Gastrocnemius medialis (tissue), 3 donors: Measurements from ENCODE around the genes C2orf15 and EIF5B.

GRCh38 chr2:96866201-96867459 lies 3.2 kb downstream of the SEMA4C start:
- PRO-cap = no peak
- RAMPAGE, long total RNA, 3 experiments = no peak in any of the 3 experiments

GRCh38 chr2:96906504-96907790 lies 37.1 kb upstream of the SEMA4C start:
- PRO-cap = unidirectional peak, minus-strand start at chr2:96907565
- RAMPAGE, long total RNA, 3 experiments = no peak in any of the 3 experiments

DNA sequence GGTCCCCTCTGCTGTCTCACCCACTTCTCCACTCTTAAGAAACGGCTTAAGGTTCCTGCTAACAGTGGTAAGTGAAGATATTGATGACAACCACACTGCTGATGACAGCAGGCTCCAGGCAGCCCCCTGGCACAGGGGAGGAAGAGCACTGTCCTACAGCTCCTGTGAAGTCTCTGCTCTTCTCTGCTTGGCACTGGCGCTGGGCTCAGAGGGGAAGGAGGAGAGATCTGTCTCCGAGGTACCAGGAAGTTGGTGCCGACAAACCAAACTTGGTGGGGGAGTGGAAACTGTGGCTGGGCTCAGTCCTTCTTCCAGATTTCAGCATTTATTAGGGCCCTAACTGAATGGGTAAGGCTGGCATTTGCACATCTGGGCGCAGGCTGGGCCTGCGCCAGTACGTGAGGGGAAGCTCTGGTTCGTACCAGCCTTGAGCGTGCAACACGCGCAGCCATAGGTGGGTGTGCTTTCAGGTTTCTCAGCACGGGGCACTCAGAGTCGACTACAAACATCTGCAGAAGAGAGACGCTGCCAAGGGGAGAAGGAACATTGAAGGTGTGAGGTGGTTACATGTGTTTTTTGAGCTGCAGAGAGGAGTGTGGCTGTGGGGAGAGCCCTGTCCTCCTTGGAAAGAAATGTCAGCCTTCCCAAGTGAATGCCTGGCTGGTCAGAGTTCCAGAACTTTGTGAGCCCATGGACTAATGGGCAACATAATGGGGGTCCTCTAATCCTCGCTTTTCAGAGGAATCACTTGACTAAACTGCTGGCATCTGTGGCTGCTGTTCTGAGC lies 55.0 kb upstream of the SEMA4C start:
- PRO-cap = no peak
- RAMPAGE, long total RNA, 3 experiments = no peak in any of the 3 experiments

DNA sequence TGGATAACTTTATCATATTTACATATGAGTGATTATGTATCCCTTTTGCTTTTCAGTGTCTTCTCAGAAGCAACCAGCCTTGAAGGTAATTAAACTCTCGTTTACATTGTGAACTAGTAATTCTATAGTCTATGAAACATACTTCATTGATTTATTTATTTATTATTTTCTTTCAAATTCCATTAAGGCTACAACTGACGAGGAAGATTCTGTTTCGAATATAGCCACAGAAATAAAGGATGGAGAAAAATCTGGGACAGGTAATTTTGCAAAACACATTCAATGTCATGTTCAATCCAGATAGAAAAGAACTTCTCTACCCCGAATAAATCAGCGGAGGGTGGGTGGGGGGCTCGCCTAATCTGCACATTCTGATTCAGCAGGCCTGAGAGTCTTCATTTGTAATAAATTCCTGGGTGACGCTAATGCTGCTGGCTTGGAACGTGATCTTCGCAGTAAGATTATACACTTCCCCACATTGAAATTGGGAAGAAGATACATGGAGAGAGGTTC lies 76.1 kb downstream of the ANKRD36 start:
- PRO-cap = no peak
- RAMPAGE, long total RNA, 3 experiments = no peak in any of the 3 experiments

DNA sequence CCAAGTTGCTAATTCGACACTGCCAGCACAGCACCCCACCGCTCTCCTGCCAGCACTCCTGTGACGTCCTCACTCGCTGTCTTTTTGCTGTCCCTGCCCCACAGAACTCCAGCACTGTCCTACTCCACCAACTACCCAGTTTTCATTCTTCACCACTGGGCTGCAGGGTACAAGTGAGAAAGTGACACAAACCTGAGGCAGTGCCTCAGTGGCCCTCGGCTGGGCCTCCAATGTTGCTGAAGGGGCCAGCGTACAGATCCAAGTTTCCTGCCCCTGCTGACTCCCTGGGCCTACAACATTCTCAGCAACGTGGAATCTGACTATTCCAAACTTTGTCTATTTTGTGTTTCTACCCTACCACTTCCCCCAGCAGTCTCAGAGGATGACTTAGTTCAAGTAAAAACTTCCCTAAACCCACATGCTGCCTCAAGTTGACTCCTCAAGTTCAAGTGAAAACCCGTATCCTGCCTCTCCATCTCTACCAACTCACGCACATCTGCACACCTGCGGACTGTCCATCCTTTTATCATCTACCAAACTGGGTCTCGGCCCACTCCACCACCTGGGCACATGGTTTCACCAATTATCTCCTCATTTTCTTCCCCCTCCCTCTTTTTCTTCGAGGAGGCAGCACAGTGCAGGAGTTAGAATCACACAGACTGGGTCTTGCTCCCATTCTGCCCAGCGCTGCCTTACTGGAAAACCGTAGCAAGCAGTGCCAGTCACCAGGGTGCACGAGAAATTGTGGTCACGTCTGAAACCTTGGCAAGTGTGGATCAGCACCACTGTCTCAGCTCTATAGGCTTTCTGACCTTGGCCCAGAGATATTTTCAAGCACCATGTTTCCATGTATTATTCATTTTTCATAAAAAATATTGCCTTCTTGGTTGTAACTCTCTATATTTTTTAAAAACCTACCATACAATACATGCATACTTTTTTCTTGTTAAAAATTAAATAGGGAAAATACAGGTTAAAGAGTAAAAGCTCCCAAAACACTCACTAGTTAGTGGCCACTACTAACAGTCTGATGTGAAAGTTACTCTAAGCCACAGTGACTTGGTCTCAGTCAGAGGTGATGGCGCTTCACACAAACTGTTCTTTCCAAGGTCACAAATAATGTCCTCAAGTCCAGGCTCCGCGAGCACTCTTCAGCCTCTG lies 75.0 kb downstream of the ZAP70 start:
- PRO-cap = no peak
- RAMPAGE, long total RNA, 3 experiments = no peak in any of the 3 experiments

DNA sequence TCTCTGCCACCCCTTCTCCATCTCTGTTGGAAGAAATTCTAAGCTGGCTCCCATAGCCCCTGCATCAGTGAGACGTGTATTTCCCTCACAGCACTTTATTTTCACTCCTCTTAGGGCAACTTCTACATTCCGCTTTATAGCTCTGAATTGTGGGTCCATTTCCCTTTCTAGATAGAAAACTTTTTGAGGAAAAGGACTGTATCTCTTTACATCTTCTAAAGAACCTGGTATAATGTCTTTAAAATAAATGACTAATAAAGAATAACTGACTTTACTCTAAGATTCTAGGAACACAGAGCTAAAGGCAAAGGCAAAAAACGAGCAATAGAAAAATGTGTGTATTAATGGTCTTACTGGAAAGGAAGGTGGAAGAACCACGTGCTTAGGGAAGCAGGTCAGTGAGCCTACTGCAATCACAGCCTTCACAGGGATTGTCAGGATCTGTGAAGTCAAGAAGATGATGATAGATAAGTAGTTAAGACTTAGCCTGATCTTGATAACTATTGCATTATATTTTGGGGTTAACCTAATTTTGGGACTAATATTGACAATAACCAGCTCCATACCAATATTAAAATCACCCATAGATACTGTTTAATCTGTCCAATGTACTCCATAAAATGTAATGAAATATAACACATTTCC lies 96.1 kb downstream of the ZAP70 start:
- PRO-cap = no peak
- RAMPAGE, long total RNA, 3 experiments = no peak in any of the 3 experiments

- PRO-cap = no peak
- RAMPAGE, long total RNA, 3 experiments = no peak in any of the 3 experiments
These were observed 507 bp downstream of the VWA3B start for GRCh38 chr2:98087574-98087773.

- PRO-cap = no peak
- RAMPAGE, long total RNA, 3 experiments = no peak in any of the 3 experiments
These were observed 38.3 kb downstream of the COA5 start for GRCh38 chr2:98569946-98570543.

GRCh38 chr2:98608736-98609835 lies 697 bp downstream of the UNC50 start:
- PRO-cap = no peak
- RAMPAGE, long total RNA, 3 experiments = no peak in any of the 3 experiments

GRCh38 chr2:98805404-98805974 lies 74.6 kb upstream of the MGAT4A start:
- PRO-cap = no peak
- RAMPAGE, long total RNA, 3 experiments = no peak in any of the 3 experiments

DNA sequence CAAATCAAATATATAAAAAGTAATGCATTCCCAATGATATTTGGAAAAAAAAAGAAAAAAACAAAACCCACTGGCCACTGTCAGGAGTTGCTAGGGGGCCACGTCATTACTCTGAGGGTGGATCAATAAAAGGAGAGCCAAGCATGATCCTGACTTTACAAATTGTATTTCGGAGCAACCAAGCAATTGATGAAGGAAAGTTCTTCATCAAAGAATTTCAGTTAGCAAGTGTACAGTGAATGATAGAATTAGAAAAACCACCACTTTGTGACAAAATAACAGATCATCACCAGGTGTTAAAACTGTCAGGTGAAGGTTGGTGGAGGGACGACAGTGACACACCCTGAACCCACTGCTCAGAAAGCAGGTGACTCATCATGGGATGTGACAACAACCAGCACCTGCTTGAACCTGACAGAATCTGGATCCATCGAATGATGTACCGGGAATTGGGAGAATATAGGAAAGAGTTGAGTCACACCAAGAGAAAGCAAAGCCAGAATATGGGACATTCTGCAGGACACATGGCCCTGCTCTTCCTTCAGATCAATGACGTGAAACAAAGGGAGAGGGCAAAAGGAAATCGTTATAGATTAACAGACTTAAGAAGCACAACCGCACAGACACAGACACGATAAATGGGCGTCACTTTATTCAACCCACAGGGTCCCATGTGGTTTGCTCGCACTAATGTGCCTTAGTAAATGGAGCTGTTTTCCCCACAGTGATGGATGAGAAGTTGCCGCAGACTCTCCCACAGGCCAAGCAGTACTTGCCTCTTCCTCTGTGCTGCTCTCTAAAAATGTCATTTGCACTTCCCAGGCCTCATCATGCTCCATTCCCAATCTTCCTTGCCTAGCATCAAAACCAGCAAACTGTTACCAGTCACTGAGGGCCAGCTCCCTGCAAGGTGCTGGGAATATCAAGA lies 100.2 kb downstream of the CRACDL start:
- PRO-cap = no peak
- RAMPAGE, long total RNA, 3 experiments = no peak in any of the 3 experiments

- PRO-cap = no peak
- RAMPAGE, long total RNA, 3 experiments = no peak in any of the 3 experiments
These were observed 24.2 kb downstream of the CRACDL start for GRCh38 chr2:98911768-98912369.

GRCh38 chr2:99140986-99142140 lies at the start of gene C2orf15:
TSS of gene C2orf15 (plus strand) at chr2:99141707.
- PRO-cap = bidirectional peak, plus-strand start at chr2:99141238, minus-strand start at chr2:99141149
- RAMPAGE, long total RNA, 3 experiments = no peak in any of the 3 experiments

- PRO-cap = bidirectional peak, plus-strand start at chr2:99337425, minus-strand start at chr2:99337322
- RAMPAGE, long total RNA, 3 experiments = start-site peak on the plus strand in 3 of 3 experiments, at chr2:99337388-99337439 at its widest, 720 to 1,453 reads per replicate
These were observed at the start of gene EIF5B for GRCh38 chr2:99336745-99337725. TSS of gene EIF5B (plus strand) at chr2:99337389.

DNA sequence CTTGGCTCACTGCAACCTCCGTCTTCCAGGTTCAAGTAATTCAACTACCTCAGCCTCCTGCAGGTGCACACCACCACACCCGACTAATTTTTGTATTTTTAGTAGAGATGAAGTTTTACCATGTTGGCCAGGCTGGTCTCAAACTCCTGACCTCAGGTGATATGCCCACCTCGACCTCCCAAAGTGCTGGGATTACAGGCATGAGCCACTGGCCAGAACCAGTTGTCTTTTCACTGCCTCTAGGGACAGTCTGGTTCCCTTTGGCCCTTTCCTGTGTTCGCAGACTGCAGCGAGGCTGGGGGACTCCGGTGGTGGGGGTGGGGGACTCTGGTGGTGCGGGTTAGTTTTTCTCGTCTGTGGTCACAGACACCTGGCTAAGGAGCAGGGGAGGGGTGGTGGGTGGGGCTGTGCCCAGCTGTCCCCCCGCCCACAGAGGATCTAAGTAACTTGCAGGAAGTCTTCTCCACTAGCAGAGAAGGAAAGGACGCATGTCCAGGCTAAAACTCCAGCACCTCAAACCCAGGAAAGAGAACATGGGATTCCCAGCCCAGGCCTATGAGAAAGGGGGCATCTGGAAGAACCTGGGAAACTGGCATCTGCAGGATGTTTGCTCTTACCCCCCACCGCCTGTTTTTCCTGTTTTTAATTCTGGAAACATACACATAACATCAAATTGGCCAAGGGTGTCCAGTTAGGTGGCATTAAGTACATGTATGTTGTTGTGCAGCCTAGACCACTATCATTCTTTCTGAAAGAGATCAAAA lies 148.5 kb upstream of the REV1 start:
- PRO-cap = no peak
- RAMPAGE, long total RNA, 3 experiments = no peak in any of the 3 experiments

GRCh38 chr2:100068316-100068744 lies 74.1 kb downstream of the AFF3 start:
- PRO-cap = no peak
- RAMPAGE, long total RNA, 3 experiments = no peak in any of the 3 experiments

DNA sequence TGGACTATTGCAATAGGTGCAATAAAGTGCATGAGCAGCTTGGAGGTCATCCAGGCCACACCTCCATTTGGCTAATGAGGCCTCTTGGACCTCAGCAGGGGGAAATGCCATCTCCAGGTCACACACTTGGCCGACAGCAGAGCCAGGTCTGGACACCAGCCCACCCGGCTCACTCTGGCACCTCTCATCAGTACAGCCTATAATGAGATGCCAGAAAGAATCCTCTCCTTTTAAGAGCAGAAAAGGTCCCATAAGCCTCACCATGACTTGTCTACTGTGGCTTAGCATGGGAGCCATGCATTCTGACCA lies 71.2 kb upstream of the AFF3 start:
- PRO-cap = no peak
- RAMPAGE, long total RNA, 3 experiments = no peak in any of the 3 experiments

DNA sequence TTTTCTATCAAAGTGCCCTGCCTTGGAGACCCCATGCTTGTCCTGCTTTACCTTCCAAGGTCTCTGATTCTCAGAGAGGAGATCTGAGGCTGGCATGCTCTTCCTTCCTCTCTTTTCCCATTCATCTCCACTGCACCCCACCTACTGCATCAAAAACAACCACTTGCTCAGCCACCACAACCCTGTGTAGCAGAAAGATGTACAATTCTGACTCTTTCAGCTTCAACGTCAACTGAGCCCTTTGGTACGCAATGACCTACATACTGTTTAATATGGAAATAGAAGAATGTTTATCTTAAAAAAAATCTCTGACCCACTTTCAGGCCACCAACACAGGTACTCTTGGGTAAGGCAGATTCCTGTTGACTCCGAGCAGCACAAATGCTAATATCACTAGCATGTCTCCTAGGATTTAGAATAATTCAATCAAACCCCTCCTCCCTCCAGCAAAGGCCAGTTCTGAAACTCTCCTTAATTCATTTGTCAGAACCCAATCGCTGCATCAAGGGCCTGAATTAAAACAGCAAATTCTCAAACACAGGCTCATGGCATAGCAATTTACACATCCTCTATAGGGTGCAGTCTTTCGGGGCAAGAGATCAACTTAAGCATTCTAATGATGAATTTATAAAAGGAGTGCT lies 76.2 kb upstream of the AFF3 start:
- PRO-cap = no peak
- RAMPAGE, long total RNA, 3 experiments = no peak in any of the 3 experiments

GRCh38 chr2:100281327-100282494 lies 40.6 kb downstream of the LONRF2 start:
- PRO-cap = no peak
- RAMPAGE, long total RNA, 3 experiments = no peak in any of the 3 experiments

- PRO-cap = no peak
- RAMPAGE, long total RNA, 3 experiments = no peak in any of the 3 experiments
These were observed 38.4 kb downstream of the LONRF2 start for GRCh38 chr2:100283691-100284552.